Left lung (tissue), 1 donor: ENCODE measurements around the gene GPX3.

DNA sequence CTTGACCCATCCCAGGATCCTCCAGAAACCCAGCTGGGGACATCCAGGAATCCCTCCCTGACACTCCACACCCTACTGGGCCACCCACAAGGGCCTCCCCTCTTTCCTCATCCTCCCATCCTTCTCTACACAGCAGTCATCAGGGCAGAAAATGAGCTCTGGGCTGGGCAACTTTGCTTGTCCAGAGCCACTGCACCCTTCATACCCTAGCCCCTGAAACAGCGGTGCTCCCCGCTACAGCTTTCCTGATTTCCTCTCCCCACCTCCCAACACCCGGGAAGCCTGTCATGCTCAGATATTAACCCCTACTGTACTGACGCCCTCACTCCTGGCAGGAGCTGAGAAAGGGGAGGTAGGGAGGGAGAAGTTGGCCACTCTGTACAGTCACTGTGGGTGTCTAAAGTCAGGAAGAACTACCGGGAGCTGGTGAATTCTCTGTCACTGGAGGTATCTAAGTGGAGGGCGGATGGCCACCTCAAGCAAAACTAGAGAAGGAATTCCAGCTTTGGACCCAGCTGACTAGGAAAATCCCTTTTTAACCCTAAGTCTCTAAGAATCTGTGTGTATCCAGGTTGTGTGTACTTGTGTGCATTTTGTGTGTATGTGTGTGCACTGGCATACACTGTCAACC is 760 bp downstream of the CAMK2A start:
- PRO-cap: no peak

GRCh38 chr5:150299355-150299907 is 3.3 kb downstream of the ARSI start:
- PRO-cap: unidirectional peak, plus-strand start at chr5:150299616

GRCh38 chr5:150339247-150339769 is 18.2 kb upstream of the TCOF1 start:
- PRO-cap: no peak

- PRO-cap: no peak
Measured at GRCh38 chr5:150373577-150373938, 16.1 kb downstream of the TCOF1 start.

DNA sequence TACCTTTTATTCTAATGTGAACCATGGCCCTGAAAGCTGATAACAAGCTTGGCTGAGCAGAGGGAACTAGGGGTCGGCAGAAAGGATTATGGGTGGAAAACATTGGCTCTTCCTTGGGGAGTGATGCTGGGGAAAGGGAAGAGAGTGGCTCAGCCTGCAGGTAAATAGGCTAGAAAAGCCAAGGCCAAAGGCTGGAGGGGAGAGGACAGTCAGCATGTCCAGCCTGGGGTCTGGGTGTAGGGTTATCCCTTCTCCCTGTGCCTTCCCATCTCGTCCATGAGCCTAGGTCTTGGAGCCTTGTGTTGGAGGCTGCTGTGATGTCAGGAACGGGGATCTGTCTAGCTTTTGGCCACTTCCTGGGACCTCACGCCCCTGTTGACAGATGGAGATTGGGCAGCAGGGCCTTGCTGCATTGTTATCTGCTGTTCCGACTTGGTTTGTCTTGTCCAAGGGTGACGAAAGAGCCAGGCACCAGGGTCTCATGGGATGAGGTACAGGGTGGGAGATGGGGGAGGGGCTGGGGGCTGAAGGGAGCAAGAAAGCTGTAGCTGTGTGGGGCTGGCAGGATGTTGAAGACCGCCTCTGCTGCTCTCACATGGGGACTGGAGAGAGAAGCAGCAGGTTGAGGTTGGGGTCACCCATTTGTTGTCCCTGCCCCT is 10.9 kb downstream of the CD74 start:
- PRO-cap: no peak

- PRO-cap: no peak
Measured at GRCh38 chr5:150406928-150407606, 5.6 kb downstream of the CD74 start.

- PRO-cap: no peak
Measured at GRCh38 chr5:150411136-150412042, 1.3 kb downstream of the CD74 start.

GRCh38 chr5:150523813-150524176 is 15.9 kb downstream of the NDST1 start:
- PRO-cap: no peak

DNA sequence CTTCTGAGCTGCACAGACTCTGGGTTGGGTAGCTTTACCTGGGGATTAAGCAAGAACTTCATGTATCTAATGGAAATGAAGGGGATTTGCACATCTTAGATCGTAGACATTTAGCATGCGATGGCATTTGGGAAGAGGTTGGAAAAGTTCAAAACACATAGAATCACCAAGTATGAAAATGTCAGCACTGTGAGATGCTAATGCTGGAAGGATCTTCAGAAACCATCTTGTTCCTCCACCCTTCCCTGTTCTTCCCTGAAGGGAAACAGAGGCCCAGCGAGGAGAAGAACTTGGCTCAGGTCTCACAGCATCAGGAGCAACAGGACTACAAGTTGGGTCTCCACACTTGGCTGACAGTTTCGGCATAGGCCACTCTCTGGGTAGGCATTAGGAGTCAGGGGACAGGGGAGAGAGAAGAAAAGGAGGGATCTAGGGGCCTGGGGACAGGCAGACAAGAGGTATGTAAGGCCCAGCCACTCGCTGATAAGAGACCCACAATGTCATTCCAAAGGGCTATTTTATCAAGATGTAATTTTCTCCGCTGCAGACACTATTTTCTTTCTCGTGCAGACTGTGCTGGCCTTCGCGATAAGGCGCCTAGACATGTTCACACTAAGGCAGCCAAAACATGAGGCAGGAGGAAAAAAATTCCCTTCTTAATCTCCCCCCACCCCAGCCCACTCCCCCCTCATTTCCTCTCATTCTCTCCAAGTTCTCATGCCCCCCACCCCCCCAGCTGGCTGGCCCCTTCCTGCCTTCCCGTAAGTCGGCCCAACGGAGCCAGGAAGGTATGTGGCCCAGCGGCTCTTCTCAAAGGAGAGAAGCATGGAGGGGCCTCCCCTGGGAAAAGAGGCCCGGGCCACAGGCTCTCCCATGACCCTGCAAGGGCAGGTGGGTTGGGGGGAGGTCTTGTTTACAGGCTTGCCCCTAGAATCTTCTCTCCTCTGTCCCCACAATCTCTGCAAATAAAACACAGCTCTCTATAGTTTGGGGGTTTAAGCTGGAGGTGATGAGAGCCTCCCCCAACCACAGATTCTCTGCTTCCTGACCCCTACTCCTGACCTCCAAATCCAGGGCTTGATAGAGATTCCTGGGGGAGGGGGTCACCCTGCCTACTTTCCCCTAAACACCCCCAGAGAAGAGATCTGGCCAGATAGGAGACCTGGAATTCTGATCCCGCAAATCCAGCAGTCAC is 44.9 kb upstream of the SYNPO start:
- PRO-cap: no peak

DNA sequence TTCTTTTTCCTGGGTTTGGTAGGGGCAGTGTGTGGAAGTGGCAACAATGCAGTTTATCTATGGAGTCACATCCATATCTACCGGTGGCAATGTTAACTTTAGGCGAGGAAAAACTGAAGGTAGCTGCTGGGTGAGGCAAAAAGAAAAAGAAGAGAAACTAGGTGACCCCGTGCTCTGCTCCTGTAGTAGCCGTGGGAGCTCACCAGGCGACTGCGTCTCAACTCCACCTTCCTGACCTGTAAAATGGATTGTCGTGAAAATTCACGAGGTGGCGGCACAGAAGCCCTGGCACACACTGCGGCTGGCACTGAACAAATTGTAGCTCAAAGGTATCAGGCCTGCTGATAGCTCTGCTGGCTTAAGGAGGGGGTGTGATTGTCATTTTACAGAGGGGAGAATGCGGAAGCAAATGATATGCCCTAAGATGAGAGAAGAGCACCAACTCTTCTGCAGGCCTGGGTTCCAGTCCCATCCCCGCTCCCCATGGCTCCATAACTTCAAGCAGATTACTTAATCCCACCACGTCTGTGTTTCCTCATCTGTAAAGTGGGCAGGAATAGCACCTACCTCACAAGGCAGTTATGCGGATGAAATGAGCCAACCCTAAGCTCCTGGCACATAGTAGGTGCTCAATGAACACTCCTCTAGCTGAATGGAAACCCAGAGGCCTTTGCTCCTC is 35.9 kb upstream of the SYNPO start:
- PRO-cap: no peak

DNA sequence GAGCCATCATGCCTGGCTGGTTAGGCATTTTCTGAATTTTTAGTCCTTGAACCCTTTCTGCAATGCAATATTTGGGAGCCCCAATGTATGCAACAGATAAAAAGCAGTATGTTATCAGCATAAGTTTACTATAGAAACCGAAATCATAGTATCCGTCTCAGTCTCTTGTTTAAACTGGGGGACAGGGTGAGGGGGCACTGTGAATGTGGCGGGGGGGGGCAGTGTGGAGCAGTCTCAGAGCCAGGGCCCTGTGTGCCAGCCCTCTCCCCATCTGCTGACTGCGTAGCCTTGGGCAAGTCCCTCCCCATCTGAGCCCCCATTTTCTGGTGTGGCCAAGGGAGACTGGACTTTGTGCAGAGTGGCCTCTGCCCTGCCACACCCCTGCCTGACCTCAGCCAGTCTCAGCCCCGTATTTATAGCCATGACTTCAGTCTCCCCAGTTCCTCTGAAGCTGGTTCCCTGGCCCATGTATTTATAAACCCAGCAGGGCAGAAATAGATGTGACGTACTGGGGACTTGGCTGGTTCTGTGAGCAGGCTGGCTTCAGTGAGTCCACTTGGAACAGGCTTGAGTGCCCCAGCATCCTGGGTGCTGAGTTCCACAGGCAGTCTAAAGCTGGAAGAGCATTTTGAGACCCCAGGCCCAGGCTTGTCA is 30.8 kb upstream of the SYNPO start:
- PRO-cap: no peak

- PRO-cap: unidirectional peak, plus-strand start at chr5:150636867
Measured at GRCh38 chr5:150636279-150637115, 4.0 kb upstream of the SYNPO start.

DNA sequence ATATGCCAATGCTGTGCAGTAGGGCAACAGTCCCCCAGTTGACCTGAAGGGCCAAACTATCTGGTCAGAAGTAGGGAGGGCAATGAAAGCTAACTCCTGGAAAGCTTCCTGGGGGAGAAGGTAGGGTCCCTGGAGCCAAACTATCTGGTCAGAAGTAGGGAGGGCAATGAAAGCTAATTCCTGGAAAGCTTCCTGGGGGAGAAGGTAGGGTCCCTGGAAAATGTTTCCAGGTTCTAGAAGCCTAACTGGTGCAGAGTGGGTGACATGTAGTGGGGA is 48.4 kb upstream of the ZNF300 start:
- PRO-cap: no peak

DNA sequence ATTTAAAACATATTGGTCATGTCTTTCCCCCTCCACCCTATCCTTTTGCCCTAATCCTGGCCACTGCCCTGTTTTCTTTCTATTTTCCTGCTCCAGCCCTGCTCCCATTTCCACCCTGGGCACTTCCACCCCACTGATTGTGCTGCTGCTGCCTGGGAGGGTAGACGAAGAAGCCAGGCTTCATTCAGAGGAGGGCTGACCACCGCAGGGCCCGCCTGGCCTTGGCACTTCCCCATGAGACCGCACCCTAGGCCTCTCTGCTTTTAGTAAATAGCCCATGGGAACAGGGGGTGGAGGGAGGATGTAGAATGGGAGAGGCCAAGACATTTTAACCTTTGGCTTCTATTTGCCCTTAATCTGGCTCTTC is 13.7 kb upstream of the GPX3 start:
- PRO-cap: unidirectional peak, minus-strand start at position 137 of the sequence

DNA sequence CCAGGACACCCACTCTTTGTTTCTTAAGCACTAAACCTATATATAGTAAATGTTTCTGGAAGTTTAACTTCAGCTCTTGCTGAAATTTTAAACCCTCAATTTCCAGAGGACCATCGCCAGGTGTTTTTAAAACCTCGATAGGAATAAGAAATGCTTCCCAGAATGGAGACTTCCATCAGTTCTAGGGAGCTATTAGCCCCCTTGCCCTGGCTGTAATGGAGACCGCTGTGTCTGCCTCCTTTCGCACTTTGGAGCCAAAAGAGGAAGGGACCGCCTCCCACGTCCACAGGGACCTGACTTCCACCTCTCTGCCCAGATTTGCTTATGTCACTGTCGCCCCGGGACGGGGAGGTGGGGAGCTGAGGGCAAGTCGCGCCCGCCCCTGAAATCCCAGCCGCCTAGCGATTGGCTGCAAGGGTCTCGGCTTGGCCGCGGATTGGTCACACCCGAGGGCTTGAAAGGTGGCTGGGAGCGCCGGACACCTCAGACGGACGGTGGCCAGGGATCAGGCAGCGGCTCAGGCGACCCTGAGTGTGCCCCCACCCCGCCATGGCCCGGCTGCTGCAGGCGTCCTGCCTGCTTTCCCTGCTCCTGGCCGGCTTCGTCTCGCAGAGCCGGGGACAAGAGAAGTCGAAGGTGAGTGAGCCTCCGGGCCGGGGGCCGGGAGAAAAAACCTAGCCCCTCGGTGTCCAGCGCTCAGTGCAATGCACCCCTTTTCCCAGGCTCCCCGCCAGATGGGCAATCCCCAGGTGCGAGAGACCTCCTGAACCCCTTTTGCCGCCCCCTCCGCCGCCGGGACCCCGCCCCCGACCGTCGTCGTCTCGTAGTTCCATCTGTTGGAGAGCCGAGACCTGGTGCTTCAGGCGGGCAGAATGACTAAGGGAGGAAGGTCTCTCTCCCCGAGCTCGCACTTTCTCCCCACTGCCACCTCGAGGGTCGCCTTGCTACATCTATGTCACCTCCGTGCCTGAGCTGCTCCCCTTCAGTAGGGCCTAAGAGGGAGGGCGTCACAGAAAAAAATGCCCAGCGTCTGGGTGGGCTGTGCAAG is at the start of gene GPX3:
Gene GPX3, plus strand, starts transcription at position 486 of the 1,048 bp plus-strand sequence.
- PRO-cap: bidirectional peak, plus-strand start at position 486 of the sequence, minus-strand start at position 250 of the sequence; bidirectional peak, plus-strand start at position 862 of the sequence, minus-strand start at position 818 of the sequence; bidirectional peak, plus-strand start outside the sequence, minus-strand start at position 919 of the sequence

DNA sequence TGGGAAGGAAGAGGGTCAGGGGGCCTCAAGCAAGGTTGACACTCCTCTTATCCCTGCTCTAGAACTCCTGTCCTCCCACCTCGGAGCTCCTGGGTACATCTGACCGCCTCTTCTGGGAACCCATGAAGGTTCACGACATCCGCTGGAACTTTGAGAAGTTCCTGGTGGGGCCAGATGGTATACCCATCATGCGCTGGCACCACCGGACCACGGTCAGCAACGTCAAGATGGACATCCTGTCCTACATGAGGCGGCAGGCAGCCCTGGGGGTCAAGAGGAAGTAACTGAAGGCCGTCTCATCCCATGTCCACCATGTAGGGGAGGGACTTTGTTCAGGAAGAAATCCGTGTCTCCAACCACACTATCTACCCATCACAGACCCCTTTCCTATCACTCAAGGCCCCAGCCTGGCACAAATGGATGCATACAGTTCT is 7.5 kb downstream of the GPX3 start:
- PRO-cap: no peak

DNA sequence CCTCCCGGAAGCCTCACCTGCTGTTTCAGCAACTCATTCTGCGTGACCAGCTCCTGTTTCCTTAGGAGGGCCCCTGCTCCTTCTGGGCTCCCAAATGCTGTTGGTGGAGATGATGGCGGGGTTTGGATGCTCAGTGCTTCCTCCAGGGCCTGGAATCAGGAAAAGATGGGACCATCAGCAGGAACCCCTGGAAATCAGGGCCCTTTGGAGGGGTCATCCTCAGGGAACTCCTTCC is 16.3 kb downstream of the GPX3 start:
- PRO-cap: no peak

GRCh38 chr5:151096044-151096763 is 15.4 kb upstream of the TNIP1 start:
- PRO-cap: unidirectional peak, minus-strand start at chr5:151096590

DNA sequence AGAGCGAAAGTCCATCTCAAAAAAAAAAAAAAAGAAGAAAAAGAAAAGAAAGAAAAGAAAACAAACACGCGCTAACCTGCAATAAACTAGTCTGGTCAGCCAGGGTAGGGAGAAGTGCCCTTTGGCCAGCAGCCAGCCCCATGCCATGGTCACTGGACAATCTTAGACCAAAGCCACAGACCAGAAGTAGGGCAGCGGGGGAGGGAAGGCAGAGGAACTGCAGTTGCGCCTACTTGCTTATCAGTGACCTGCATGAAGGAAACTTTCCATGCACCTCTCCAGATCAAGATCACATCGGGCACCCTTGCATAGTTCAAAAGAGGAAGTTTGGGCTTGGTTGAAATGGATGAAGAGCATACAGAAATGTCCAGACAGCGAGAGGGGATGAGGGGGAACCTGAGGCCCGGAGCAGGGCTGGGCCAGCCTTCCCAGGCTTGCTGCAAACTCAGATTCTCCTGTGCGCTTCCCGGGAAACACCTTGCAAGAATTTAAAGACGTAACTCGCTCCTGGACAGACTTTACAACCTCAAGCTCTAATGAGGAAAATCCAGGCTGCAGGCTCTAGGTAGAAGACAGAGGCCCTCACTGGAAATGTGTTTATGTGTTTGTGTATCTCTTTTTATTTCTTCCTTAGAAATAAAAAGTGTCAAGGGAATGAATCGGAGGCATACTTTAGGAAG is 19.4 kb upstream of the TNIP1 start:
- PRO-cap: no peak

DNA sequence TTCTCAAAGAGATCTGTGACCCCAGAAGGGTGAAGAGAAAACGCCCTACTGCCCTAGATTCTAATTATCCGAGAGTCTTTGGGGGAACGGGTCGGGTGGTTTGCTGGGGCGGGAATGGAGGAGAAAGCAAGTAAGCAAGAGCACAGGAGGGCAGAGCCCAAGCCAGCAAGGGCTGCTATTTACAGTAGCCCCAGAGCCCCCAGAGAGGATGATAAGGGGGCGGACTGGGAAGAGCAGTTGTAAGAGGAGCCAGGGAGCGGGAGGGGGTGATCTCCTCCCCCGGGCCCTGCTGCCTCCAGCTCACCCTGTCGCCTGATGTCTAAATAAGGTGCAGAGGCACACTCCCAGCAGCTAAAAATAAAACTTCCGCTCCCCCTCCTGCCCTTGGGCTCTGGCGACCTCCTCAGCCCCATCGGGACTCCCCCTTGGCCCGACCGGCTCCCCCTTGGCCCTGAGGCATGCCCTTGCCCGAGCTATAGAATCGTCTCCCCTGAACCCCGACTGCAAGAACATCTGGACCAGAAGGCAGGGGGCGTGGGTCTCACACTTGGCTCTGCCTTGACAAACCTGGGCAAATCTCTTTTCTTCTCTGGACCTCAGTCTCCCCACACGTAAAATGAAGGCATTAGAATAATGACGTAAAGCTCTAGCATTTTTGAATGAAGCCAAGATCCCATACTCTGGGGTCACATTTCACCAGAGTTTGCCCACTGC is 14.5 kb upstream of the CCDC69 start:
- PRO-cap: no peak